Colon Carcinoma Metastatic in the Lung (tissue), 2 donors: ENCODE data around the genes TASL and SYTL5.

GRCh38 chrX:30577441-30578178 lies at the start of gene TASL:
Gene TASL (minus strand): TSS chrX:30577766.
- PRO-cap, 2 experiments = peak in 1 of 2 experiments; most common minus-strand start chrX:30577766 (in 1)

DNA sequence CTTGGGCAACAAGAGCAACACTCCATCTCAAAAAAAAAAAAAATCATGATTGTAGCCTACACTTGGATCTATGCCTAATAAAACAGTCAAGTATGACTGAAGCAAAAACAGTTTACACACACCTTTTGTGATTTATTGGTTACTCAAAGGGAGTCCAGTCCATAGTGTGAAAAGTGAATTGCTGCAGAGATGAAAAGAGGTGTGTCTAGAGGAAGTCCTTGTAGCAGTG lies 34.8 kb upstream of the TASL start:
- PRO-cap, 2 experiments = no peak in any of the 2 experiments

GRCh38 chrX:30638552-30638989 lies 14.7 kb upstream of the GK start:
- PRO-cap, 2 experiments = no peak in any of the 2 experiments

- PRO-cap, 2 experiments = no peak in any of the 2 experiments
Observed at GRCh38 chrX:30649702-30650598, 3.3 kb upstream of the GK start.

DNA sequence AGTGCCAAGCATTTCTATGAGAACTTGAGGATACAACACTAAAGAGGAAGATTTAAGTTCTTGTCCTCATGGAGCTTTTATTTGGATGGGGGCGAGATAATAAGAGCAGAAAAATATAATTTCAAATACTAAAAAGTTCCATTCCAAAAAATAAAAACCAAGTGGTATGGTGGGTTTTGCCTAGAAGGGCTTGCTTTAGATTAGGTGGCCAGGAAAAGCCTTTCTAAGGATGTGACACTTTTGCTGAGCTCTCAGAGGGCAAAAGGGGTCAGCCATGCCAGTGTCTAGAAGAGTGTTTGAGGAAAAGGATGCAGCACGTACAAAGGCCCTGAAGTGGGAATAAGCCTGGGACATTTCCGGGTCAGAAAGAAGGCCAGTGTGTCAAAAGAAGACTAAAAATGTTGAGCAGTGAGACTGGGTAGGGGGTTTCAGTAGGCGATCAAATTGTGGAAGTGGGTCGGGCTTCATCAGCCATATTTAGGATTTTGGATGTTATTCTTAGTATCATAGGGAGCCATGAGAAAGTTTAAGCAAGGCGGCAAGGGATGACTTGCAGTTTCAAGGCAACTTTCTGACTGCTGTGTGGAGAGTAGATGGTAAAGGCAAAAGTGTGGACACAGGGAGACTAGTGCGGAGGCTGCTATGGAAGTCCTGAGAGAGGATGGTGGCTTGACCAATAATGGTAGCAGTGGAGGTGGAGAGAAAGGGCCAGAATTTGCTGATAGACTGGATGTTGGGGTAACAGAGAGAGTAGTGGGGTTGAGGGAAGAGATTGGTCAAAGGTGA lies 15.2 kb downstream of the GK start:
- PRO-cap, 2 experiments = no peak in any of the 2 experiments

DNA sequence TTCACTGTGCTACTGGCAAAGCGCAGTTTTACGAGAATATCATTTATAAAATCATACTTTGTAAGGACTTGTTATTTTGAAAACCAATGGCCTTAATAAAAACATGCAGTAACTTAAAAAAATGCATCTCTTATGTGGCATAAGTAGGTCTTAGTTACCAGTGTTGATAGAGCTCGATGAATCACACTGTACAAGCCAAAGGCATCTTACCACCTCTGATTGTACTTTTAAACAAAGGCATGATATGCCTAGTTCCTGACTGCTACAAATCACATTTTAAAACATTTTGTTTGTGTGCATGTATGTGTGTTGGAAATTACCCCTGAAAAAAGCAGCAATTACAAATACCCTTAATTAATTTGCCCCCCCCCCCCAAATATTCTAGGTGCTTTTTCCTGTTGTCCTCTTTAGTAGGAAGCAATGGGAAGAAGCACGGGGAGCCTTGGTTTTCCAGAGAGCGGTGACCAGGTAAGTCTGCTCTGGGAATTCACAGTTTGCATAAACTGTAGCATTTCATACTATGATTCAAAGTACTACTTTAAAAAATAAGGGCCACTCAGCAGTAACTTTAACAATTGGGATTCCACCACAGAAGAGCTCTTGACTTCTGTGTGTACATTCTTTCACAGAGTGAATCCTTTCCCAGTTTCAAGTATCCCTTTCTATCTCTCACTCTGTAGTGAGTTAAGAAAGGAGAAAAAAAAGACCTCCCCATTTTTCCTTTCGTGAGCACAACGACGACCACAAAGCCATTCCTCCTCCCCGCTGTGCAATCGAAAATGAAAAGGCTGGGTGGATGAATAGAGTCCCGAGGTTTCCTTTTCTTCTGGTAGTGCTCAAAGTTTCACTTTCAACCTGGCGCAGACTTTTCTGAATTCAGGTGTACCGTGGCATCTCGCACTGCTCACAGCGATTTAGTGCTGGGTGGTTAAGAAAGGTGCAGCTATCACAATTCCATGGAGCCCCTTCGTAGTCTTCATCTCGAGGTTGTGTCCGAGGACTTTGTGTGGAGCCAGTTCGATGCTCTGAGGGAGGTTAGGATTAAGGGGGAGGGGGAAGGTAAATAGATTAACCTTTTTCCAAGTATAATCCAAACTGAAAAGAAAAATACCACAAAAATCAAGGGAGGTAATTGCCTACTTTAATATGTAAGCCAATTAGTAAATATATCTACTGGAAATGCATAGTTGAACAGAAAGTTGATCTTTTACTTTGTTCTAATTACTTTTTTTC lies 58.1 kb downstream of the TAB3 start:
- PRO-cap, 2 experiments = no peak in any of the 2 experiments

DNA sequence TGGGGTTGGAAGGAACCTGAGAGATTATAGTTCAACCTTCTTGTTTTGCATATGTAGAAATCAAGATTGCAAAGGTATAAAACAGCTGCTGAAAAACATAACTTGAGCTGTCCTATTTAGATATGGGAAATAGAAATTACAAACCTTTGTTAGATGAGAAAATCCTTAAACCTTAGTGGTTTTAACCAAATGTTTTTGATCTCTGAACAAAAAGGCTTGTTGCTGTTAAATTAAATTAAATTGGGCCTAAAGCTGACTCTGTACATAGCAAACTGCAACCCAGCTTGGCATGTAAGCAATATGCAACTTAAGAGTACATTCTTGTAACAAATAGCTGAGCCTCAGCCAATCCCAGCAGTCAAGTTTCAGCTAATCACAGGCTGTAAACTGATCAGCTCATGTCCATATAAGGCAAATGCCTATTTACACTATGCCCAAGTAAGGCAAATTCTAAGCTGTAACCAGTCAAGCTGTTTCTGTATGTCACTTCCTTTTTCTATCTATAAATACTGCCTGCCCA lies 428.9 kb upstream of the FTHL17 start:
- PRO-cap, 2 experiments = no peak in any of the 2 experiments

- PRO-cap, 2 experiments = peak in 1 of 2 experiments; most common minus-strand start chrX:31677078 (in 1)
Observed at GRCh38 chrX:31676995-31677315, 605.1 kb upstream of the FTHL17 start.

GRCh38 chrX:31934724-31935137 lies 862.9 kb upstream of the FTHL17 start:
- PRO-cap, 2 experiments = no peak in any of the 2 experiments

DNA sequence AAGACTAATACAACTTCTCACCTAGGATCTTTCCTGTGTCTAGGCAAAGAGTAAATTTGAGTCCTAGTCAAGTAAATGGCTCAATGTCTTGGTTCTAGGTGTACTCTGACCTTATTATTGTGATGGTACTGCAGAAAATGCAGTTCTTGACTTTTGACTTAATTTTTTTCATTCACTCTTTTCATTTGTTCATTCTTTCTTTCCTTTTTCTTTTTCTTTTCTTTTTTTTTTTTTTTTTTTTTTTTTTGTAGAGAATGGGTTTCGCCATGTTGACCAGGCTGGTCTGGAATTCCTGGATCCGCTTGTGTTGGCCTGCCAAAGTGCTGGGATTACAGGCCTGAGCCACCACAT lies 260.9 kb downstream of the TMEM47 start:
- PRO-cap, 2 experiments = no peak in any of the 2 experiments

- PRO-cap, 2 experiments = no peak in any of the 2 experiments
Observed at GRCh38 chrX:35965492-35965884, 46.0 kb downstream of the CFAP47 start.

GRCh38 chrX:36375129-36375367 lies 455.5 kb downstream of the CFAP47 start:
- PRO-cap, 2 experiments = no peak in any of the 2 experiments

GRCh38 chrX:36957860-36958624 lies 50.1 kb upstream of the FAM47C start:
- PRO-cap, 2 experiments = no peak in any of the 2 experiments

- PRO-cap, 2 experiments = no peak in any of the 2 experiments
Observed at GRCh38 chrX:36963937-36964256, 44.3 kb upstream of the FAM47C start.

DNA sequence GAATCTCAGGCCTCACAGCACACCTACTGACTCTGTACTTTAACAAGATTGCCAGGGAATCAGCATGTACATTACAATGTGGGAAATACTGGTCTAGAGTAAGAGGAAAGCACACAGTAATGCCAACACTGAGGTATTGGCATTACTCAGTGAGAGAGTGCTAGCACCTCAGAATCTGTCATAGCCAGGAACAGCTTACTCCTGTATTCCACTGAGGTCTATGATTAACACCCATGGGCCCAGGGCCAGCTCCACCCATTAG lies 56.0 kb downstream of the LANCL3 start:
- PRO-cap, 2 experiments = no peak in any of the 2 experiments

- PRO-cap, 2 experiments = no peak in any of the 2 experiments
Observed at GRCh38 chrX:37816483-37817544, 30.6 kb downstream of the DYNLT3 start.

DNA sequence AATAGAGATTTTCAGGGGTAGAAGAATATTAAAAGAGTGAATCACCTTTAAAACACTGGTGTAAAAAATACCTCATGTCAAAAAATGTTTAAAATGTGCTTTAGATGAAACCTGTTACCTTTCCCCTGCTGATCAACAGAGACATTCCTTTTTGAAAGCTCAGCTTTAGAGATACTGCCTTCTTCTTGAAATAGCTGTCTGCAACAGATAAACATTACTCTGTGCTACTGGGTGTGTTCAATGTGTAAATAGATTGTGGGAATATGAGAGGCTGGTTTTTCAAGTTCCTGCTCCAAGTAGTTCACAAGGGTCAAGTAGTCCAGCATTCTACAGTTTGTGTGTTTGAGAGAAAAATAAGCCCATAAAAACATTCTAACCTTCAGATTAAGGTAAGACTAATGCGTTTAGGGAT lies at the start of gene SYTL5:
TSS of gene SYTL5 (plus strand) at position 274 of the 412 bp plus-strand sequence.
- PRO-cap, 2 experiments = no peak in any of the 2 experiments

- PRO-cap, 2 experiments = no peak in any of the 2 experiments
Observed at GRCh38 chrX:38336475-38337001, 9.2 kb upstream of the RPGR start.

GRCh38 chrX:38347235-38347598 lies 5.2 kb upstream of the OTC start:
- PRO-cap, 2 experiments = no peak in any of the 2 experiments

DNA sequence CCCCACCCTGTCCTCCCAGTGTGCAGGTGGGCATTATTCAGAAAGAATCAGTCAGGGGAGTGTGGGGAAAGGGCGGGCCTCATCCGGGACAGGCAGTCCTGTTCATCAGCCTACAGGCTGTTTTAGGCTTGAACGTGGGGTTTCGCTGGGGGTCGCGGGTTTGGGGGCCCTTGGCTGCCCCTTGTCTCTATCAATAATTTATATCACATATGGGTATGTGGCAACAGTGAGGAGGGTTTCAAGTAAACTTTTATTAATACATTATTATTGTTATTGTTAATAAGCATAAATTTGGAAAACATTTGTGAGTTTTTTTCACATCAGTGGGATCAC lies 4.2 kb downstream of the OTC start:
- PRO-cap, 2 experiments = no peak in any of the 2 experiments